HepG2 (cell line): Measurements from ENCODE around the genes SLC25A41, DENND1C, TUBB4A and MBD3L2.

- RRBS, 2 experiments: no CpG with 5 or more reads among the region's 16 CpGs
CAGE:
- cytosol, long polyA minus RNA: no peak
- cytosol, long polyA plus RNA: no peak
- long polyA plus RNA: no peak
- nucleus, long polyA minus RNA: no peak
- nucleus, long polyA plus RNA: no peak
Measured at GRCh38 chr19:6233400-6234152, 46.2 kb downstream of the MLLT1 start.

DNA sequence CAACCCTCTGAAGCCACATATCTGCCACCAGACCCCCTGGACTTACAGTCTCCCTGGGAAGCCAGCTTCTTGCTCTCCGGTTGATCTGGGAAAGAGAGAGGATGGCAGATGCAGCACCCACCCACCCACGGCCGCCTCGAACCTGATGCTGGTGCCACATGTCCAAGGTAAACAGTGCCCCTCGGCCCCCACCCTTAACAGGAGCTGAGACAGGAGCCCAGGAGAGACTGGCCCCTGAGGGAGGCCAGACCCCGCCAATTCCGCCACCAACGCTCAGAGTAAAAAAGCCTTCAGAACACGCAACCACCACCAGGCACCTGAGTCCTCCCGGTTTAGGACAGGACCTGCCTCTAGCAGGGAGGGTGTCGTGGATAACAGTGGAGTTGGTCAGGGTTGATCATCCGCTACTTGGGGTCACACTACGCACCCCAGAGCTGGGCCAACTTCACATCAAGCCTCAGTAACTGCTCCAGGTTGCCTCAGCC, 3.0 kb downstream of the KHSRP start:
- RRBS, 2 experiments: no CpG with 5 or more reads among the region's 13 CpGs
CAGE:
- cytosol, long polyA minus RNA: no peak
- cytosol, long polyA plus RNA: no peak
- long polyA plus RNA: no peak
- nucleus, long polyA minus RNA: no peak
- nucleus, long polyA plus RNA: no peak

DNA sequence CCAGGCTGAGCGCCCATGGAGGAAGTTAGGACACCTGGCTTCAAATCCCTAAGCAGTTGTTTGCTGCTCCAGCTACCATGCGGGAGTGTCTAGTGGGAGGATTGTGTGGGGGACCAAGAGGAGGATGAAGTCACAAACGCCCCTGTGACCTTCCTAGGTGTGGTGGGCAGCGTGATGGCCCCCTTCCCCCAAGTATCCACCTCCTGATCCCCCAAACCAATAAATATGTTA, at the start of gene SLC25A41:
Gene SLC25A41 (minus strand): TSS at position 87 of the 231 bp plus-strand sequence.
- RRBS, 2 experiments: no CpG with 5 or more reads among the region's 4 CpGs
CAGE:
- cytosol, long polyA minus RNA: no peak
- cytosol, long polyA plus RNA: no peak
- long polyA plus RNA: no peak
- nucleus, long polyA minus RNA: no peak
- nucleus, long polyA plus RNA: no peak

DNA sequence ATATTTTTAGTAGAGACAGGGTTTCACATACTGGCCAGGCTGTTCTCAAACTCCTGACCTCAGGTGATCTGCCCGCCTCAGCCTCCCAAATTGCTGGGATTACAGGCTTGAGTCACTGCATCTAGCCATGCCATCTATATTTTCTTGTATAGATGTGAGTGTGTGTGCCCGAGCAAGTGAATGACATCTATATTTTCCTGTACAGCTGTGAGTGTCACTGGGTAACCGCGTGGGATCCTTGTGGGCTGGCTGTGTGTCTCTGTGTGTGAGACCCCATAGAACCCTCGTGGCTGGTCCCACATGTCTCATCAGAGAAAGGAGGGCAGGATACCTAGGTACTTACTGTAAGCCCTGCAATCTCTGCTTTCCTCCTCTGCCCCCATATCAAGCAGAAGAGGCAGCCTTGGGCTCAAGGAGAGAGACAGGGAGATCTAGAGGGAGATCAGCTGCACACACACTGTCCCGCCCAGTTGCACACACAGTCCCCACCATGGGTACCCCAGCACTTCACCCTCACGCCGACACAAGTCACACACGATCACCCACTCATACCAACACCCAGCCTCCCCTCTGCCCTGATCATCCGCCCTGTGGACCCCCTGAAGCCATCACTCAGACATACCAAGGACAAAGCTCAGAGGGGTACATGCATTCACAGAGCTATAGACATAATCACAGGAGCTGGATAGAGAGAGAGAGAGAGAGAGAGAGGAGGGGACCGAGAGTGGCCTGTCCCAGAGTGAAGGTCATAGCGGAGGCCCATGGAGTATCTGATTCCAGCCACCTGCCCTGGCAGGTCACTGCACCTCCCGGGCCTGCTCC, 599 bp downstream of the DENND1C start:
- RRBS, 2 experiments: no CpG with 5 or more reads among the region's 13 CpGs
CAGE:
- cytosol, long polyA minus RNA: no peak
- cytosol, long polyA plus RNA: no peak
- long polyA plus RNA: no peak
- nucleus, long polyA minus RNA: no peak
- nucleus, long polyA plus RNA: no peak

DNA sequence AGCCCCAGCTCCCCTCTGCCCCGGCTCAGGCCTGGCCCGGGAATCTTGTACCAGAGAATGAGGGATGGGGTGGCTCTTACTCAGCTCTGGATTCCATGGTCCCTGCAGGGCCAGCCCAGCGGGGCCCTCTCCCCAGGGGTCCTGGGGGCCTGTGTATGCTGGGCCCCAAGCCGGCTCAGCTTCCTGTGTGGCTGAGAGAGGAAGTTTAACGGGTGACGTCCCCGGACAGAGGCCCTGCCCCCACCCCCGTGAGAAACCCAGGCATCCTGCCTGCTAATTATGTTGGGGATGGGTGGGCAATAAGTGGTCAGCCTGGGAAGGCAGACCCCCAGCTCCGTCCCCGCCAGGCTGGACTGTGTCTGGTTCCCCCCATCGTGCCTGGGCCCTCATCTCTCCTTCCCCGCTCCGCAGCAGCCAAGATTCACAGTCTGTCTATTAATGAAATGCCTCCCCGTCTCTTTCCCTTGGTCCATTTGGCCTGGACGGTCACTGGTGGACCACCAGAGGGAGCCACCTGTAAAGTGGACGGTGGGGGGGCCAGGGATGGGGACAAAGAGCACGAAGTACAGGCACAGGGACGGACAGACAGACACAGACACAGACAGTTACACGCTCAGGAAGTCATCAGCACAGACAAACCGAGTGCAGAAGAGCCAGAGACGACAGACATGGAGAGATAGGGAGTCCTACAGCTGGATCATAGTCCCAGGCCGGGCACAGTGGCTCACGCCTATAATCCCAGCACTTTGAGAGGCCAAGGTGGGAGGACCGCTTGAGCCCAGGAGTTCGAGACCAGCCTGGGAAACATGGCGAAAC, at the start of gene DENND1C:
Gene DENND1C (minus strand): TSS at position 189 of the 816 bp plus-strand sequence.
- RRBS, 2 experiments: 7% methylated on average over 3 of the region's 26 CpGs; no CpG with 5 or more reads in 1 of the 2 experiments
CAGE:
- cytosol, long polyA minus RNA: no peak
- cytosol, long polyA plus RNA: no peak
- long polyA plus RNA: no peak
- nucleus, long polyA minus RNA: no peak
- nucleus, long polyA plus RNA: no peak

DNA sequence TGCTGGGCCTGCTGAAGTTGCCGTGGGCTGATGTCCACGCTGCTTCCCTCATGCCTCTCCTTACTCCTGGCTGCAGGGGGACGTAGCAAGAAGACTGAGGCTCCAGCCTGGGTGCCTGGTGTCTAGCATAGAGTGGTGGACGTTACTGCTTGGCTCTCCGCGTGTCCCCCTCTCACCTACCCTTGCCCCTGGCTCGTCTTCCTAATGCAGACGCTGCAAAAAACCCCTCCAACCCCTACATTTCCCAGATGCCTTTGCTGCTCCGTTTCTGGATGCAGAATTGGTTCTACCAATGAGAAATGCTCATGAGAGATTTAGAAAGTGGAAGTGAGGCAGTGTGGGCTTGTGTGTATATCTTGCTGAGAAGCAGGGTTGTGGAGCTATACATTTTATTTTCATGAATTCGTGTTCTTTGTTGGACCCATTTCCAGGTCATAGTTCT, 7.8 kb upstream of the DENND1C start:
- RRBS, 2 experiments: no CpG with 5 or more reads among the region's 10 CpGs
CAGE:
- cytosol, long polyA minus RNA: no peak
- cytosol, long polyA plus RNA: no peak
- long polyA plus RNA: no peak
- nucleus, long polyA minus RNA: no peak
- nucleus, long polyA plus RNA: no peak

GRCh38 chr19:6501695-6502817, at the start of gene TUBB4A:
Gene TUBB4A (minus strand): TSS chr19:6502309.
- RRBS, 2 experiments: 3% methylated on average over 14 of the region's 83 CpGs
CAGE:
- cytosol, long polyA minus RNA: no peak
- cytosol, long polyA plus RNA: no peak
- long polyA plus RNA: no peak
- nucleus, long polyA minus RNA: no peak
- nucleus, long polyA plus RNA: no peak

DNA sequence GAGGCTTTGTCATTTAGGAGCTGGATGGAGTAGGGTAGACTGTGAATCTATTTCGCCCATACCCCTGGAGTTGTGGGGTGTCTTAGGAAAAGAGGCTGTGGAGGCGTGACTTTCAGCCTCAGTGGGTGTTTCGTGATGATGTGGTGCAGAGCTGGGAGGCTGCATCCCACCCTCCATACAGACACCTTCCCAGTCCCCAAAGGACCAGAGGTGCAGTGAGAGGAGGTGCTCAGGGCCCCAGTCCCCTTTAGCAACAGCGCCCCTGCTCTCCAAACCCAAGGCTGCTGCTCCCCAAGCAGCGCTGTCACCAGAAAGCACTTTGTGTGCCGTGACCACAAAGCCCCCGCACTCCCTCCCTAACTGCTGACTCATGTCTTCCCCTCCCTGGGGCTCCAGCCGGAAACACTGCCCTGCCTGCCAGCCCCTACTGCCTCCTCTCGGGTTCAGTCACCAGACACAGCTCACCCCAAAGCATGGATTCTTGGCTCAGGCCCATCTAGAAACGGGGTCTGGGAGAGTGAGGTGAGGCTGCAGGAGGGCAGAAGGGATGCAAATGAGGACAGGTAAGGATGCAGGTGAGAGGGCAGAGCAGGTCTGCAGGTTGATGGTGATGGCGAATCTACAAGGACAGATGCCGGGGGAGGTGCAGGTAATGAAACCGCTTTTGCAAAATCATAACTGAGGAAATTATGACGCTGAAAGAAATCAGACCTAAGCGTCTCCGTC, 4.9 kb upstream of the TNFSF14 start:
- RRBS, 2 experiments: no CpG with 5 or more reads among the region's 16 CpGs
CAGE:
- cytosol, long polyA minus RNA: no peak
- cytosol, long polyA plus RNA: no peak
- long polyA plus RNA: no peak
- nucleus, long polyA minus RNA: no peak
- nucleus, long polyA plus RNA: no peak

DNA sequence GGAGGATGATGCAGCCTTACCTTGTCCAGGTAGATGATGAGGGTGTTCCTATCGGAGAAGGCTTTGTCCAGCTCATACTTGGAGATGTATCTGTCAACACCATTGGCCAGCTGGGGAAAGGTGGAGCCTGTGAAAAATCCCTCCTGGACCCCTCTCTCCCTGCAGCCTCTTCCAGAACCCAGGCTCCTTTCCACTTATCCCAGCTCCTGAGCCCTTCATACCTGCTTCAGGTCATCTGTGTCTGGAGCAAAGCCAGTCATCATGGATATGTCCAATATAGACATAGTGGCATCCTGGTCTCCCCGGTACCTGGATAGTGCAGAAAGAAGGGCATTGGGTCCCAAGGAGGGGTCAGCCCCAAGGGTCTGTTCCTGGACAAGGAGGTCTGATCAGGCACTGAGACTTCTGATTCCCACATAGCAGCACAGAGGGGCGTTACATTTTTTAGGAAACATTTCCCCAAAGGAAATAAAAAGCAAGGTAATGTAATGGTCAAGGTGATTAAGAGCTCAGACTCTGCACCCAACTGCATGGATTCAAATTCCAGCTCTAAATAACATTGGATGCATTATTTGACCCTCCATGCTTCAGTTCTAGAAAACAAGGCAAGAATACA, 12.1 kb upstream of the TNFSF14 start:
- RRBS, 2 experiments: no CpG with 5 or more reads among the region's 3 CpGs
CAGE:
- cytosol, long polyA minus RNA: no peak
- cytosol, long polyA plus RNA: no peak
- long polyA plus RNA: no peak
- nucleus, long polyA minus RNA: no peak
- nucleus, long polyA plus RNA: no peak

DNA sequence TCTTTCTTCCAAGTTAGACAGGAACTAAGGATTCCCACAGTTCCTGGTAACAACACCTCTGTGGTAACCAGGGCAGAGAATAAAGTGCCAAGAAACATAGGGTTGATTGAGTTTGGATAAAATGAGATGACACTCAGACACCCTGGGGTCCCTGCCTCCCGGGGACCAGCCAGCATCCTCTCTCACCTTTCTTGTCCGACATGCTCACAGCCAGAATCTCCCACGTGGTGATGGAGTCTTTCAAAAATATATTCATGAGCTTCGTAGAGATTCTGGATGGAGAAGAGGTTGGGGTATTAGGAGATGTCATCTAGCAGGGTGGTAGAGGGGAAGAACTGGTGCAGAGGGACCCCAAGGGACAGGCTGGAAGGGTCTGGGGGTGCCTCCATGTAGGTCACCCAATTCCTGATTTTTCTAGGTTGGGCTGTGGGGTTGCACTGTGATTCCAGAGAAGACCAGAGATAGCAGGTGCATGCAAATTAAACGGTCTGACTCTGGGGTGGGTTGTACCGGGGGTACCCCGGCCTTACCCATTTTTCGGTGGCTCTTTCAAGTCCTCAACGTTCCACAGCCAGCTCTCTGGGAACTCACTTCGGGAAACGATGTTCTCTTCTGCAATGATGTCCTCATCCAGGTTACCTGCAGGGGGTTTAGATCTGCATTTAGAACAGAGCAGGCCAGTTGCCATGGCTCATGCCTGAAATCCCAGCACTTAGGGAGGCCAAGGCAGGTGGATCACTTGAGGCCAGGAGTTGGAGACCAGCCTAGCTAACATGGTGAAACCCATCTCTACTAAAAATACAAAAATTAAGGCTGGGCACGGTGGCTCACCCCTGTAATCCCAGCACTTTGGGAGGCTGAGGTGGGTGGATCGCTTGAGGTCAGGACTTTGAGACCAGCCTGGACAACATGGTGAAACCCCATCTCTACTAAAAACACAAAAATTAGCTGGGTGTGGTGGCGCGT, 18.2 kb downstream of the C3 start:
- RRBS, 2 experiments: no CpG with 5 or more reads among the region's 15 CpGs
CAGE:
- cytosol, long polyA minus RNA: no peak
- cytosol, long polyA plus RNA: no peak
- long polyA plus RNA: no peak
- nucleus, long polyA minus RNA: no peak
- nucleus, long polyA plus RNA: no peak

DNA sequence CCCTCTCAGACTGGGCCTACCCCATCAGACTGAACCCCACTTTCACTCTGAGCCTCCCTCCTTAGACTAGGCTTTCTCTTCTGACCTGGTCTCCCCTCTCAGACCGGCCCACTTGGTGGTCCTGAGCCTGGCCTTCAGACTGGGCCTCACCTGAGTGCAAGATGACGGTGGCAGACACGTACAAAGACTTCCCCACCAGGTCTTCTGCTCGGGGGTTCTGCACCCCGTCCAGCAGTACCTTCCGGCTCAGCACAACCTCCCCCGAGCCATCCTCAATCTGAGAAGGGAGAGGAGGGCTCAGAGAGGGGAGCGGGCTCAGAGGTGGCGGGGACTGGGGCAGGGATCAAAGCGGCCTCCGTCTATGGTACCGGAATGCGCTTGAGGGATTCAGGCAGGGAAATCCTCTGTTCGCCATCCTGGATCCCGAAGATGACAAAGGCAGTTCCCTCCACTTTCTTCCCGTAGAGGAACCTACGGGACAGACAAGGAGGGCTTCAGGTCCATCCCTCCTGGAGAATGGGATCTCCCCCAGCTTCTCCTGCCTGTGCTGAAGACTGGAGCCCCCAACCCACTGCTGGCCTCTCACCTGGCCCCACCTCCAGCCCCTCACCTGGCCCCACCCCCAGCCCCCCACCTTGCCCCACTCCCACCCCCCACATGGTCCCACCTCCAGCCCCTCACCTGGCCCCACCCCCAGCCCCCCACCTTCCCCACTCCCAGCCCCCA, 7.2 kb downstream of the C3 start:
- RRBS, 2 experiments: no CpG with 5 or more reads among the region's 17 CpGs
CAGE:
- cytosol, long polyA minus RNA: no peak
- cytosol, long polyA plus RNA: no peak
- long polyA plus RNA: no peak
- nucleus, long polyA minus RNA: no peak
- nucleus, long polyA plus RNA: no peak

- RRBS, 2 experiments: no CpG with 5 or more reads among the region's 14 CpGs
CAGE:
- cytosol, long polyA minus RNA: no peak
- cytosol, long polyA plus RNA: no peak
- long polyA plus RNA: no peak
- nucleus, long polyA minus RNA: no peak
- nucleus, long polyA plus RNA: no peak
Measured at GRCh38 chr19:6773100-6774168, 926 bp downstream of the VAV1 start.

DNA sequence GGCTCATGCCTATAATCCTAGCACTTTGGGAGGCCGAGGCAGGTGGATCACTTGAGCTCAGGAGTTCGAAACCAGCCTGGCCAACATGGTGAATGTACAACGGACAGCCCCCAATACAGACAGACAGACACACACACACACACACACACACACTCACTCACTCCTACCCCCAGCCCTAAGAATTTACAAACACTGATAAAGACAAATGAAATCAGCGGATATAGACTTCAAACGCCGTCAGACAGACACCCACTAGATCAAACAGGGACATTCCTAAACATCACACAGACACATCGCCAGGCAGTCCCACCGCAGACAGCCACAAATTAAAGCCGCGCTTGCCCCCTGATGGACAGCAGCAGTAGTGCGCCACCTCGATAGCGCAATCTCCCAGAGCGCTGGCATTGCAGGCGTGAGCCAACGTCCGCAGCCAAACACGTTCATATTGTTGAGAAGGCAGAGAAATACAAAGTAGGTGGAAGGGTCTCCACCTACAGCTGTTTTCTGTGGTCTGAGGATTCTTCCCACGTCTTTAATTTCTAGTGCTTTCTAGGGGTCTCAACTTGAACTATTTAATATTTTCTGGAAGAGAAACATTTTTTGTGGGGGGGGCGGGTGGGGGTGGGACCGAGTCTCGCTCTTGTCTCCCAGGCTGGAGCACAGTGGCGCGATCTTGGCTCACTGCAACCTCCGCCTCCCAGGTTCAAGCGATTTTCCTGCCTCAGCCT, 24.6 kb upstream of the ADGRE1 start:
- RRBS, 2 experiments: no CpG with 5 or more reads among the region's 26 CpGs
CAGE:
- cytosol, long polyA minus RNA: no peak
- cytosol, long polyA plus RNA: no peak
- long polyA plus RNA: no peak
- nucleus, long polyA minus RNA: no peak
- nucleus, long polyA plus RNA: no peak

- RRBS, 2 experiments: no CpG with 5 or more reads among the region's 10 CpGs
CAGE:
- cytosol, long polyA minus RNA: no peak
- cytosol, long polyA plus RNA: no peak
- long polyA plus RNA: no peak
- nucleus, long polyA minus RNA: no peak
- nucleus, long polyA plus RNA: no peak
Measured at GRCh38 chr19:7048981-7049520, at the start of gene MBD3L2. Gene MBD3L2 (plus strand): TSS chr19:7049321.

DNA sequence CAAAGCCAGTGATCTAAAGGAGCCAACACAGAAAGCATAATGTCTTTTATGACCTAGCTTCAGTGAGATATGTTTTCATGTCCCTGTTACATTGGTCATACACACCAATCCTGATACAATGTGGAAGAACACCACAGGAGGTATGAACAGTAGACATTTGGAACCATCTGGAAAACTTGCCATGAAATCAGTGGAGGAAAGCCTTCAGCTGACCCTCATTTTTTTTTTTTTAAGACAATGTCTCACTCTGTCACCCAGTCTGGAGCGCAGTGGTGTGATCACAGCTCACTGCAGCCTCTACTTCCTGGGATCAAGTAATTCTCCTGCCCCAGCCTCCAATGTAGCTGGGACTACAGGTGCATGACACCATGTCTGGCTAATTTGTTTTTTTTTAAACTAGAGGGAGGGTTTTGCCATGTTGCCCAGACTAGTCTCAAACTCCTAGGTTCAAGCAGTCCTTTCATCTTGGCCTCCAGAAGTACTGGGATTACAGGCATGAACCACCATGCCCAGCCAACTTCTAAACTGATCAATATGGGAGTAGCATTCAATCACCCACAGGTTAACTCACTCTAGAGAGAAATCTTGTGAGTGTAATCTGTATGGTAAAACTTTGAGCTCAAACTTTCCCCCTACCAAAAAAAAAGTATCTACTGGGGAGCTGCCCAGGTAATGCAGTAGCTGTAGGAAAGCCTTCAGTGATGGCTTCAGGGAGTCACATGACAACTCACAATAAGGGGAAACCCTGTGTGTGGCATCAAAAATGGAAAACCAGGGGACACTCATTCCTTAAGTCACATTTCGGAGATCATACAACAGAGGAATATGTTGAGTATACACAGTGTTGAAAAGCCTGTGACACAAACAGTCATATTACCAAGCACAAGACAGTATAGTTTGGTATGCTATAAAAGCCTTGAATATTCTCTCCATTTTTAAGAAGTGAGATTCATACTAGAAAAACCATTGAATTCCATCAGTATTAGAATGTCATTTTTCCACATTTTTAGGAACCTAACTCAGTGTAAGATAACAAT, 15.0 kb downstream of the ZNF557 start:
- RRBS, 2 experiments: no CpG with 5 or more reads among the region's 2 CpGs
CAGE:
- cytosol, long polyA minus RNA: no peak
- cytosol, long polyA plus RNA: no peak
- long polyA plus RNA: no peak
- nucleus, long polyA minus RNA: no peak
- nucleus, long polyA plus RNA: no peak

GRCh38 chr19:7138426-7138943, 69.0 kb downstream of the ZNF557 start:
- RRBS, 2 experiments: no CpG with 5 or more reads among the region's 1 CpG
CAGE:
- cytosol, long polyA minus RNA: no peak
- cytosol, long polyA plus RNA: no peak
- long polyA plus RNA: no peak
- nucleus, long polyA minus RNA: no peak
- nucleus, long polyA plus RNA: no peak

DNA sequence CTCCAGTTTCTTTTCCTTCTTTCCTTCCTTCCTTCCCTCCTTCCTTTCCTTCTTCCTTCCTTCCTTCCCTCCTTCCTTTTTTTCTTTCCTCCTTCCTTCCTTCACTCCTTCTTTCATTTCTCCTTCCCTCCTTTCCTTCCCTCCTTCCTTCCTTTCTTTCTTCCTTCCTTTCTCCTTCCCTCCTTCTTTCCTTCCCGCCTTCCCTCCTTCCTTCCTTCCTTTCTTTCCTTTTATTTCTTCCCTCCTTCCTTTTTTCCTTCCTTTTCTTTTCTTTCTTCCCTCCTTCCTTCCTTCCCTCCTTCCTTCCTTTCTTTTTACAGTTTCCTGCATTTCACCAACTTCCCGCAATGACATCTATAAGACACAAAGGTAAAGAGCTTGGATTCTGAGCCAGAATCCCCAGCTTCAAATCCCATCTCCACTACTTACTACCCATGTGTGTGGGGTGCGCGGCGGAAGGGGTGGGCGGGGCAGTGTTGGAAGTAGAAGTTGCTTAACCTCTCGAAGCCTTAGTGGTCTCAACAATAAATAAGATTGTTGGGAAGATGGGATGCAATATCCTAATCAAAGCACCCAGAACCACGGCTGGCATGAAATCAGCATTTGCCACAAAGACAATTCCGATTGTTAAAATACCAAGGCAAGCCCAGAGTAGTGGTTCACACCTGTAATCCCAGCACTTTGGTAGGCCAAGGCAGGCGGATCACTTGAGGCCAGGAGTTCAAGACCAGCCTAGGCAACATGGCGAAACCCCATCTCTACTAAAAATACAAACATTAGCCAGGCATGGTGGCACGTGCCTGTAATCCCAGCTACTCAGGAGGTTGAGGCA, 35.1 kb downstream of the INSR start:
- RRBS, 2 experiments: no CpG with 5 or more reads among the region's 12 CpGs
CAGE:
- cytosol, long polyA minus RNA: no peak
- cytosol, long polyA plus RNA: no peak
- long polyA plus RNA: no peak
- nucleus, long polyA minus RNA: no peak
- nucleus, long polyA plus RNA: no peak

DNA sequence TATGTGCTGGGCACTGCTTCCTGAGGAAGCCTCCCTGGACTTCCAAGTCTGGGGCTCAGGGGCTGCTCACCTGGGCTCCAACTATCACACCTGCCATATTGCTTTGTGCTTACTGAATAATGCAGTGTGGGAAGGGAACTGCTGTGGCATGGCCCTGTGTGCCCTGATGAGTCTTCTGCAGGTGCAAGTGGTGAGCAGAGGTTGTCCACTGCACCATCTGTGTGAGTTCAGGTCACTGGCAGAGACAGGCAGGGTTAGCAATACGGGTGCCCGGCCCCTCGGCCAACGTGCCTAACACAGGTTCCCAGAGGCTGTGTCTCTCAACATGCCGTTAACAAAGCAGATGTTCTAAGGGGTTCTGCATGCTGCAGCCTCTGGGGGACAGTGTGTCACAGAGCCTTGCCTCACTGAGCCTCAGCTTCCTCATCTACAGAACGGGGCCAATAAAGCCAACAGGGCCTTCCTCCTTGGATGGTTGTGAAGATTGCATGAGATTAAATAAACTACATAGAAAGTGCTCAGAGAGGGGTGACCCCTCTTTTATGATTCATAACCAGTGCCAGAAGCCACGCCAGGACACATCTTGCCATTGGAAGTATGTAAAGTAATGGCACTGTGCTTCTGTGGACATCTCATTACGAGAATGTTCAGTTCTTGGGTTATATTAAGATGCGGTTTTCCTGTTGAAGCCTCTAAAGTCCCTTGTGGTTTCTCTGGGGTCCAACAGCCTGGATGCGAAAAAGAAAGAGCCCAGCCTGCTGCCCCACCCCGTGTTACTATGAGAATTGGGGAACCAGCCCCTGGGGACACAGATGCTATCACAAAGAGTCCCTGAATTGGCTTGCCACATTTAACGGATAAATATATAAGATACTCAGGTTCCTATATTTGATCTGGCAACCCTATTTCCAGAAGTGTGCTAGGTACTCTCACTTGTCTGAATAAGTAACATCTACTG, 11.2 kb upstream of the ARHGEF18 start:
- RRBS, 2 experiments: no CpG with 5 or more reads among the region's 12 CpGs
CAGE:
- cytosol, long polyA minus RNA: no peak
- cytosol, long polyA plus RNA: no peak
- long polyA plus RNA: no peak
- nucleus, long polyA minus RNA: no peak
- nucleus, long polyA plus RNA: no peak

GRCh38 chr19:7415493-7416148, 66.9 kb downstream of the ARHGEF18 start:
- RRBS, 2 experiments: no CpG with 5 or more reads among the region's 16 CpGs
CAGE:
- cytosol, long polyA minus RNA: no peak
- cytosol, long polyA plus RNA: no peak
- long polyA plus RNA: no peak
- nucleus, long polyA minus RNA: no peak
- nucleus, long polyA plus RNA: no peak

- RRBS, 2 experiments: no CpG with 5 or more reads among the region's 19 CpGs
CAGE:
- cytosol, long polyA minus RNA: no peak
- cytosol, long polyA plus RNA: no peak
- long polyA plus RNA: no peak
- nucleus, long polyA minus RNA: no peak
- nucleus, long polyA plus RNA: no peak
Measured at GRCh38 chr19:7483685-7484124, 5.1 kb downstream of the PEX11G start.